ENCODE measurements around a stretch of chr6.

GRCh38 chr6:12422724-12423249 is 132.6 kb downstream of the EDN1 start:
- RRBS = no CpG with 5 or more reads among the region's 9 CpGs

- RRBS = no CpG with 5 or more reads among the region's 19 CpGs
These were observed 130.9 kb upstream of the PHACTR1 start for GRCh38 chr6:12585472-12586175.

- RRBS = no CpG with 5 or more reads among the region's 10 CpGs
These were observed 121.2 kb upstream of the PHACTR1 start for GRCh38 chr6:12595266-12595847.

GRCh38 chr6:13213789-13214315 is 114.5 kb downstream of the TBC1D7 start:
- RRBS = no CpG with 5 or more reads among the region's 9 CpGs

- RRBS = no CpG with 5 or more reads among the region's 7 CpGs
These were observed 67.5 kb downstream of the TBC1D7 start for GRCh38 chr6:13260704-13261341.

DNA sequence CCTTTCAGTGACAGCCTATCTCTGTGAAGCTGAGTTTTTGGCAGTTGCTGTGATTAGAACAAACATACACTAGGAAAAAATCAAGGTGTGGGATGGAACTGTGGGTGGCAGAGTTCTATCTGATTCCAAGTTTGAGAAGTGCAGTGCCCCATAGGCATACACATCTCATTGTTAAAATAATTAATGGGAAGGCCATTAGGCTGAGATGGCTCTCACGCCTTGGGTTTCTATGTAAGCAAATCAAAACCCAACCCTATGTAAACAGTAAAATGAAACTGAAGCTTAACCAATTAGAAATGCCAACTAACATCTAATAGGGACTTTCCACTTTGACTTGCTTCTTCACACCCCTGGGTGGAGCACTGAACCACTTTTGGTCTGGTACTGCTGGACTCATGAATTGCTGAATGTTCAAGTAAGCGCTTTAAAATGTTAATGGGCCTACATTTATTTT is 55.1 kb upstream of the TBC1D7 start:
- RRBS = no CpG with 5 or more reads among the region's 2 CpGs

DNA sequence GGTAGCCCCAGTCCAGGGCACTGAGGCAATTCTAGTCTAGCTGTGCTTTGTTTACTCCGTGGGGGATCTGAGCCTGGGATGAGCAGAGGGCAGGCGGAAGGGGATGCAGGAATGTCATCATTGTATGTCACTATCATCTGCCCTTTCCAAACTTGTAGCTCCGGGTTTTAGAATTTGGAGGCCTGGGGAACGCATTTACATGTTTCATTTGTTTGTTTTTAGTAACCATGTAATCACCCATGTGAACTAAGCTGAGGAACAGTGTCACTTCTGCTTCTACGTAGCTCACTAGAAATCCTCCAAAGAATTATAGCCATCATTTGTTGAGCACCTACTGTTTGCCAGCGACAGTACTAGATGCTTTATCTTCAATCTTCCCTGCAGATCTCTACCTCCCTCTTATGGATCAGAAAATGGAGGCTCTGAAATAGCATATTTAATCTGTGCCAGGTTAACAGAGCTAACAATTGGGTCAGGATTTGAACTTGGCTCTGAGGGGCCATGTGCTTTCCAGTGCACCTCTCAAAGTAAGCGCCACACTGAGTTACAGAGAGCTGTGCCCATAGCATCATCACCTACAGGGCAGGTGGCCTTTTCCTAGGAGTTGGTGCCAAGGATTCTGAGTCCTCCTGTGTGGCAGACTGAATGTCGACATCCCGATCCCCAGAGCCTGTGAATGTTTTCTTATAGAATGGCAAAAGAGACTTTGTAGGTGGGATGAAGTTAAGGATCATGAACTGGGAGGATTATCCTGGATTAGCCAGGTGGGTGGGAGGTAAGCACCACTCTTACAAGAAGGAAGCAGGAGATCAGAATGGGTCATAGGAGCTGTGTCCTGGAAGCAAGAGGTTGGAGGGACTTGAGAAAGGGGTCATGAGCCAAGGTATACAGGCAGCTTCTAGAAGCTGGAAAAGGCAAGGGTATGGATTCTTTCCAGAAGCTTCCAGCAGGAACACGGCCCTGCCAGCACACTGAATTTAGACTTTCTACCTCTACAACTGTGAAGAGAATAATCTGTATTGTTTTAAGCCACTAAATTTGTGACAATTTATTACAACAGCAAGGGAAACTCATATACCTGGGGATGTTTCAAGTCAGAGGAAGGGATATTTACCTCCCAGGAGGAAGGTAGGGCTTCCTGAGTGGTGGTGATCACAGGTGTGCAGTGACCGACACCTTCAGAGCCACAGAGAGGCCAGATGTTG is 67.9 kb upstream of the TBC1D7 start:
- RRBS = no CpG with 5 or more reads among the region's 11 CpGs

GRCh38 chr6:13479659-13480636 is 7.5 kb downstream of the GFOD1 start:
- RRBS = no CpG with 5 or more reads among the region's 9 CpGs

GRCh38 chr6:13523770-13524419 is 36.5 kb upstream of the GFOD1 start:
- RRBS = 95% methylated on average over 4 of the region's 10 CpGs

DNA sequence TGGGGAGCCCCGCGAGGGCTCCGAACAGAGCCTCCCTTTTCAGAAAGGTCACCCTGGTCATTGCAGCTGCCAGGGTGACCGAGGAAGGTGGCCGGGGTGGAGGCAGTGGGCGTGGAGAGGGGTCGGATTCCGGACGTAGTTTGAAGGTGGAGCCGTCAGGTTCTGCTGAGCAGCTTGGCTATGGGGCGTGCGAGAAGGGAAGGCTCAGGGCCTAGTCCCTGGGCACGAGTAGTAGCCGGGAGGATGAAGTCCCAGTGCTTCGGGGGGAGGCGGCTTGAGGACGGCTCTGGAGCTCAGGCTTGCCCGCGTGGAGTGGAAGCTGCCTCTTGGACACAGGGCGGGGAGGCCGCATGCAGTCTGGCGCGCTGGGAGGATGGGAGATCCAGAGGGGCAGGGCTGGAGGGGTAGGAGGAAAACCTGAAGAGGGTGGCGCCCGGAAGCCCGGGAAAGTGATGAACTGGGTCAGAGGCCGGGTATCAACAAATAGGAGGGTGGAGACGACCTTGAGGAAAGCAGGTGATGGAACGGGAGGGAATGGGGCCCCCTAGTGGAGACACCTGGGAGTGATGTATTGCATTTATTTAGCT is 548 bp downstream of the SIRT5 start:
- RRBS = 2% methylated on average over 7 of the region's 29 CpGs

GRCh38 chr6:13811710-13812303 is 2.5 kb downstream of the MCUR1 start:
- RRBS = no CpG with 5 or more reads among the region's 7 CpGs

GRCh38 chr6:14211522-14212248 is 94.1 kb downstream of the CD83 start:
- RRBS = no CpG with 5 or more reads among the region's 29 CpGs

DNA sequence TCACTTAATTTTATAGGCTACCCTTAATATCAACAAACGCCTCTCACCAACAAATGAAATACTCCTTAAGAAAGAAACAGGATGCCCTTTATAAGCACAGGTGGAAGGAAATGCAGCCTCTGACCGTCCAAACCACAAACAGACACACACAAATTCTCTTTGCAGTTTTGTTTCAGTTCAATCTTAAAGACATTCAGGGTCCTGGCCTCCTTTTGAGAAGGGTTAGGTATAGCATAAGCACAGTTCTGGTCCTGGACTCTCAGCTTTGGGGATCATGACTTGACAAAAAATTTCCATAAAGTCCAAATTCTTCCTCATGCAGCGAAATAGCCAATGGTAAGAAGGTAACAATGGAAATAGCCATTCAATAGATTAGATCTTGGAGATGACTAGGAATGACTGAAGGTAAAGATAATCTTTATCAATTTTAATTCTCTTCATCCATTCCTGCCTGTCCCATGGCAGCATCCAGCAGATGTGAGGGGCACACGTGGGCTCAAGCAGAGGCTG is 123.8 kb downstream of the CD83 start:
- RRBS = no CpG with 5 or more reads among the region's 4 CpGs

GRCh38 chr6:14360543-14361067 is 243.0 kb downstream of the CD83 start:
- RRBS = no CpG with 5 or more reads among the region's 8 CpGs

- RRBS = 98% methylated on average over 4 of the region's 13 CpGs
These were observed 504.4 kb downstream of the CD83 start for GRCh38 chr6:14621953-14622414.

- RRBS = no CpG with 5 or more reads among the region's 7 CpGs
These were observed 518.5 kb upstream of the JARID2 start for GRCh38 chr6:14727270-14727855.

DNA sequence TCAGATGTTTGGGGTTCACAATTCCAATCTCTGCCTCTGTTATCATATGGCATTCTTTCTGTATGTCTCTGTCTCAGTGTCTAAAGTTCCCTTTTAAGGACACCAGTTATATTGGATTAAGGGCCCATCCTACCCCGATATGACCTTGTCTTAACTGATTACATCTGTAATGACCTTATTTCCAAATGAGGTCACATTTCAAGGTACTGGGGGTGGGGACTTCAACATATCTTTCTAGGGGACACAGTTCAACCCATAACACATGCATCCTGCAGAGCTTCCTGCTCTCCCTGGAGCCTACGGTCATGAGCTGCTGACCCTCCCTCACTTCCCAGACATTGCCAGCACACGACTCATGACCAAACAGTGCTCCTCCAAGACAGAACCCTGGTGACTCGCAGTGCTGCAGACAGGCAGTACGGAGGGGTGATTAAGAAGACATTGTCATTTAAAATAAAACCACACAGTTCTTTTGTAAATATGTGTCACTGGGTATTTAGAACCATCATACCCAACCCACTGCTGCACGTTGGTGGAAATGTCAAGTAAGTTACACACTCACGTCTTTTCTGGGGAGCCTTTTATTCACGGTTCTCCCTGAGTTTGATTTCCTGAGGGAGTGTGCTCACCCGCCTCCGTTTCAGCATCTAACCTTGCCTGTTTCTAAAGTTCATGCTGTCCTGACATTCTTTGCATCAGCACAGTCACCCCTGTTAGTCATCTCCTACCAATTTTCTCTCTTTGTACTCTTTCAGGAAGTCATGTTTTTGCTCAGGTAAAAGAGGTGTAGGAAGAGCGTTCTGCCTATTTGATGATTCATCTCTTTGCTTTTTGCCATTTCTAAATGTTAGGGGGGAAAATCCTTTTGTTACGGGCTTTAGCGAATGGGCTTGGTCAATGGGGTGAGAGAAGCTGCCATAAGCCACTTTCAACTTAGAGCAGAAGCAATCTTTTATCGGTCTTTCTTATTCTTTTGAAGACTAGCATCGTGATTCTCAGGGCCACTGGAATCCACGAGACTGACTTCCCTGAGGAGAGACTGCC is 513.0 kb upstream of the JARID2 start:
- RRBS = no CpG with 5 or more reads among the region's 16 CpGs

DNA sequence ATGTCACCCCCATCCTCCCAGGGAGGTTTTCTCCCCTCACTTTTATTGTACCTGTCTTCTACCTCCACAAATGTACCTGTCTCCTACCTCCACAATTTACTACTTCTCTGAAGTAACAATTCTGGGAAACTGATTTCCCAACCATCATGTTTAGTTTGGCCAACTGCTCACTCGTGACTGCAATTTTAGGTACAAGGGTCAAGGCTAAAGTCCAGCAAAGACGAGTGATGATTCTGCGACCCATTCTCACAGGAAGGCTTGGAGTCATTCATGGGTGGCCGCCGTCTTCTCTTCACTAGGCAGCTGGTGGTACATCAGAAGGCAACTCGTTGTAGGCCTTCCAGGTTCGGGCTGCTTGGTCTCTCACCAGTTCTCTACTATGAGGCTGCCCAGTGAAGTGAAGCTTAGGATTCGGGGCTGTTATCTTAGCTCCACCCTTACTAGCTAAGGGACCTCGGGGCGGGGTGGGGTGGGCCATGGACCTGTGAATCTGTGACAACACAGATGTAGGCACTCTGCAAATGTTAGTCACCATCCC is 483.7 kb upstream of the JARID2 start:
- RRBS = no CpG with 5 or more reads among the region's 10 CpGs

DNA sequence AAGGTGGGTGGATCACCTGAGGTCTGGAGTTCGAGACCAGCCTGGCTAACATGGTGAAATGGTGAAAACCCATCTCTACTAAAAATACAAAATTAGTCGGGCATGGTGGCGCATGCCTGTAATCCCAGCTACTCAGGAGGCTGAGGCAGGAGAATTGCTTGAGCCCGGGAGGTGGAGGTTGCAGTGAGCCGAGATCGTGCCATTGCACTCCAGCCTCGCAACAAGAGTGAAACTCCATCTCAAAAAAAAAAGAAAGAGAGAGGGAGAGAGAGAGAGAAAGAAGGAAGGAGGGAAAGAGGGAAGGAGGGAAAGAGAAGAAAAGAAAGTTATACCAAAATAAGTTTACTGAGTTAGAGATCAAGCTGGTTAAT is 341.3 kb upstream of the JARID2 start:
- RRBS = no CpG with 5 or more reads among the region's 7 CpGs

DNA sequence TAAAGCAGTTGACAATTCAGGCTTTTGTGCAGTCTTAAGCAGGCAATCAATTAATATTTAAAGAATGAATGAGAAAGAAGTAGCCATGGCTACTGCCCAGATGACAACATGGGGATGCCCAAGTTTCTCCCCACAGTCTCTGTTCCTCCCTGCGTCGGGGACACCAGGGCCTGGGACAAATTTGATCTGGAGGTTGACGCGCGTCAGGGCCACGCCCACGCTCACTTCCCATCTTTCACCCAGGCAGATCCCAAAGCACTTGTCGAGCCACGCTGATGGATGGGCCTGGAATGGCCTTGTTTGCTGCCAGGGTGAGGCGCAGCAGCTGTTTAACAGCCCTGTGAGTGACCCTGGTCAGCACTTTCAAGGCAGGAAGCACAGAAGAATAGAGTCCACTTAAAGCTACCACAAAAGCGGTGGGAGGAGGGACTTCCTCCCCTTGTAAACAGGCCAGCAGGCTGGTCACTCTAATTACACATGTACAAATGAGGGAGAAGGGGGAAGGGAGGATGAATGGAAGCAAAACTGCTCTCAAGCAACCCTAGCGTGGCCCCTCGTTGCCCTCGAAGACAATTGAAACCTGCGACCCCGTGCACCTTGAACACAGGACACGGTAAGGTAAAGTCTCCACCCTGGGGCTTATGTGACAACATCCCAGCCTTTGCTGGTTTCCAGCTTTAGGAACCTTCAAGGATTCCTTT is 324.6 kb upstream of the JARID2 start:
- RRBS = no CpG with 5 or more reads among the region's 17 CpGs